Calu3 (cell line): ENCODE data around the gene PXDN.

GRCh38 chr2:70170-70590 is 23.9 kb upstream of the FAM110C start:
- PRO-cap: unidirectional peak, minus-strand start at chr2:70222

DNA sequence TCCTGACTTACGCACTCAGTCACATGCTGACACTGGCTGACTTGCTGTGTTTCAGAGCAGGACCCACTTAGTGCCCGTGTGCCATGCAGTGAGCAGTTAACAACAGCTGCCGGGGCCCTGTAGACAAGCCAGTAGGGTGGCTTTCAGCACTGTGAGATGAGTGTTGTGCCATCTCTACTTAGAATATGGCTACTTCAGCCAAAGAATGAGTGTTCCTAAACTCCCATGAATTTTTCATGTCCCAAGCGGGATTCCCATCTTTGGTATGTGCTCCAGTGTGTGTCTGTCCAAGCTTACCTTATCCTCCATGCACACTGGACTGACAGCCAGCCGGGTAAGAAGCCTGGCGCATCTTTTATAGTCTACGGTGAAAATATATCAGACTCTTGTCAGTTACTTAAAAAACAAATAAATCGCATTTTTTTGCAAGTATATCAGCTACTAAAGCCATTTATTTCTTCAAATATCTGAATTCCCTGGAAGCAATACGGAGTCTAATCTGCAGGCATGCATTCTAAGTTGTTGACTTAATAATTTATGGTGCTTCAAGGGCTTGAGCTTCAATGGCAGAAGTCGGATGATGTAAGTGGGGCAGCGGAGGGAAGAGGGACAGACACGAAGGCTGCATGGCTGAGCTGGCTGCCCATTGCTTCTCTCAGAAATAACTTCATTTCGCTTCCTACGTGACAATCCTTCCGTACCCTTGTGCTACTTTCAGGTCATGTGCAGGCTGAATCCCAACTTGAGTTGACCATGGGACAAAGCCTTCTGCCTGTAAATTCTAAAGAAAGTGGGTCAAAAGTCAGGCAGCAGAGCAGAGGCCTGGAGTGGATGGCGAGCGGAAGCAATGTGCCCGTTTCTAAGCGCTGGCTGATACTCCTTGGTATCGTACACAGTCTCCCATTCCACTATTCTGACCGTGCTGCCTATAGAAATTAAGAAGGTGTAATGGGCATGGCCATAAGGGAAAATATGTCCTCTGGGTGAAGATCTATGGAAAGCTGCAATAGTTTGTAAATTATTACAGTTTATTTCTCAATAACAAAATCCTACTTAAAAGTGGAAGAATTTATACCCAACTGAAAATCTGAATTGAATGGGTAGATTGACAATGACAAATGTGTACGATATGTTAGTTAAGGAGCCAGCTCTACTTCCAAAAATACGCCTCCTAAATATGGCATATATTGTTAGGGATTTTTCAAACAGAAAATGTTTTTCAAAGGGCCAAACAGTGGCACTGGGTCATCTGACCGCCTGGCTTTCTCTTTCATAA is 4.6 kb downstream of the ALKAL2 start:
- PRO-cap: no peak

DNA sequence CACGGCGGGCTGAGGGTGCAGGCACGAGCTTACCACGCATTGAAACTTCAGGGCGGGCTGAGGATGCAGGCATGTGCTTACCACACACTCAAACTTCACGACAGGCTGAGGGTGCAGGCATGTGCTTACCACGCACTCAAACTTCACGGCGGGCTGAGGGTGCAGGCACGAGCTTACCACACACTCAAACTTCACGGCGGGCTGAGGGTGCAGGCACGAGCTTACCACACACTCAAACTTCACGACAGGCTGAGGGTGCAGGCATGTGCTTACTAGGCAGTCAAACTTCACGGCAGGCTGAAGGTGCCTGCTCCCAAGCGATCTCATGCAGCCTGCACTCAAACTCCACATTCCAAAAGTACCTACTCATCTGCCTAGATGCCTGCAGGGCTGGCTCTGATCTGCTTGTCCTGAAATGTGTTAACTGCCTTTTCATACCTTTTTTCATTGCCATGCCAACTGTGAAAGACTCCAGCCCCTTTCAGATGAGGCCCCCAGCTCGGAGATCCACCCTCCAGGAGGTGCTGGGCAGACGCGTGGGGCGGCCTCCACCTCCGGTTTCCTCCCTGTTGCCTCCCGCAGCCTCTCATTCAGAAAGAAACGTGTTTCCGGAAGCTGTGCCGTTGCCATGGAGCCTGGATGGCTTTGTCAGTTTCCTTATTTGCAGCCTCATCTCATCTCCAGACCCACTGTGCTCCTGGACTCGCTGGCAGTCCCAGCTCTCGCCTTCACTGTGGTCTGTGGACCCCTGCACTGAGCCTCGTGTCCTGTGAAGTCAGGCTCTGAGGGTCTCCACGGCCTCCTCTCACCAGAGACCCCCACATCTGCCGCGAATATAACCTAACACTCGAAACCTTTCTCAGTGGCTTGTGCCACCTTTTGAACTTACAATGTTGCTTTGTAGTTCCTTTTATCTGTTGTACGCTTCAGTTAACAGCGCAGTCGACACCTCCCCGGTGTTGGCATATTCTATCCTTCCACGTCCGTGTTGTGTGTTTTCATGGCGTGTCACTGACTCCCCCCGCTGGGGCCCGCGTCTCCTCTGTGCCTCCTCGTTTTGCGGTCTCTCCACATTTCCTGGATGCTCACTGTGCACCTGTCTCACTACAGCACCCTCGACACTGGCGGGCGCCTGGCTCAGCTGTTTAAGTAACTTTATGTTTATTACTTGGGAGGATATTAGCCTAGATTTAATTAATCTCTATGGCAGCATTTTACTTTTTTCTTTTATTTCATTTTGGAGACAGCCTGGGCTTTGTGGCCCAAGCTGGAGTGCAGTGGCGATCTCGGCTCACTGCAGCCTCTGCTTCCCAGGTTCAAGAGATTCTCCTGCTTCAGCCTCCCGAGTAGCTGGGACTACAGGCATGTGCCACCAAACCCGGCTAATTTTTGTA is 106.1 kb upstream of the ALKAL2 start:
- PRO-cap: bidirectional peak, plus-strand start at position 689 of the sequence, minus-strand start at position 598 of the sequence

GRCh38 chr2:909484-910574 is 40.8 kb upstream of the SNTG2 start:
- PRO-cap: no peak

GRCh38 chr2:1211090-1211576 is 202.1 kb upstream of the TPO start:
- PRO-cap: no peak

- PRO-cap: no peak
These were observed 62.5 kb downstream of the TPO start for GRCh38 chr2:1475751-1476273.

DNA sequence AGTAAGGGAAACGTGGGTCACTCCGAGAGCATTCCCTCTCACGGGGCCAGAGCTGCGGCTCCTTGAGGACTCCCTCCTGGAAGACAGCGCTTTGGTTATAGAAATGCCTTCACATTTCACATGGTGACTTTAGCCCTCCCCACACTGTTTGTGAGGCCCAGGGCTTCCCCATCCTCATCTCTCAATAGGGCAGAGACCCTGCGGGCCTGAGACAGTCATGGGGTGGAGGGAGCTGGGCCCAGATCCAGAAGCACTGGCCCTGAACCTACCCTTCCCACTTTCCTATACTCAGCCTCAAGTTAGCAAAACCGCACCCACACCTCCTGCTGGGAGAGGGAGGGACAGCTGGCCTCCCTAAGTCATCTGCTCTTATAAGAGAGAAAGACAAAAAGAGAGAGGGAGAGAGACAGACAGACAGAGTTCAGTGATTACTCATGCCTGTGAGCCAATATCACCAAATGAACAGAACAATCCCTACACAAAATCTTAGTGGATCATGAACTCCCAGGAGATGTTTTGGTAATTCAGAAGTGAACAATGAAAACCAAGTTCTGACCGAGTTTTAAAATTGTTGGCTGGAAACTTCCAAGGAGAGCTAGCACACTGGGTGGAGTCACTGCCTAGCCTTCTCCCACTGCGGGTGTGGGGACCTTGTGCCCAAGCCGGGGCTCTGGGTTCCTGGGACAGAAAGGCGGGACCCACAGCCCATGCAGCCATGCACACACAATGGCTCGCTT is 130.6 kb downstream of the PXDN start:
- PRO-cap: no peak

DNA sequence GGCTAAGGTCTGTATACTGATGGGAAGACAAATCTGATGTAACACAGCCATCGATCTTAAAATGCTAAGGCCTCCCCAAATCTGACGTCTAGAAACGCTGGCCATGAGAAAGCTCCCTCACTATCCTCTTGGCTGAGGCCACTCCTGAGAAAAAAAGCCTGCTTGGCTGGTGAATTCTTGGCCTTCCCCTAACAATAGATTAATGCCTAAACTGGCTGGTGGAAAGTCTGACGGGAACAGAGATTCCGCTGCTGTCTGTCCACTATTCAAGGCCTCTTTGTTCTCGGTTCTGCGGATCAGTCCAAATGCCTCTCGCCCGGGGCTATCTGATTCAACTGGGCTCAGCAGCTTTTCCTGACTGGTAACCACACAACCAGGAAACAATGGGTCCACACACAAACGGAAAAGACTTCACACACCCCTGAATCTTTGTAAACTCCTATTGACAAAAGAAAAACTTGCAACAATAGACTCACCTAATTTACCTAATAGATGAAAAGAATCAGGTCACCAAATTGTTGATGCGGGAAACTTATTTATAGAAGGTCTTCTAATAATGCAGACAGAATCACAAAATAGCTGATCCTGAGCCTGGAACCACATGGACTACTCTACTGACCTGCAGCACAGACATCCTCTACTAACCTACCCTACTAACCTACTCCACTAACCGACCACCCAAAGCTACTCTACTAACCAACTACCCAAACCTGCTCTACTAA is 27.1 kb downstream of the PXDN start:
- PRO-cap: no peak

GRCh38 chr2:1731596-1732719 is 12.4 kb downstream of the PXDN start:
- PRO-cap: no peak

DNA sequence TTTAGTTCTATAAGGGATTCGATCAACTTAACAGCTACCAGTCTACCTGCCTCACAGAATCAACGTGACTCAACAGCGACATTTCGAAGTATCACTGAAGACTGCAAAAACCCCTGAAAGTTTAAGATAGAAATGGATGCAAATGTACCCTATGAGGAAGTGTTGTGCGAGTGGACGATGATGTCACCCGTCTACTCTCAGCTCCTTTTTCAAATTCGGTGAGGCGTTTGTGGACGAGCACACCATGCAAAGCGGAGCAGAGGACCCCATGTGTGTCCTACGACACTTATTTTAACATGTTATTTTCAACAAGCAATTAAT is 2.1 kb downstream of the PXDN start:
- PRO-cap: no peak

DNA sequence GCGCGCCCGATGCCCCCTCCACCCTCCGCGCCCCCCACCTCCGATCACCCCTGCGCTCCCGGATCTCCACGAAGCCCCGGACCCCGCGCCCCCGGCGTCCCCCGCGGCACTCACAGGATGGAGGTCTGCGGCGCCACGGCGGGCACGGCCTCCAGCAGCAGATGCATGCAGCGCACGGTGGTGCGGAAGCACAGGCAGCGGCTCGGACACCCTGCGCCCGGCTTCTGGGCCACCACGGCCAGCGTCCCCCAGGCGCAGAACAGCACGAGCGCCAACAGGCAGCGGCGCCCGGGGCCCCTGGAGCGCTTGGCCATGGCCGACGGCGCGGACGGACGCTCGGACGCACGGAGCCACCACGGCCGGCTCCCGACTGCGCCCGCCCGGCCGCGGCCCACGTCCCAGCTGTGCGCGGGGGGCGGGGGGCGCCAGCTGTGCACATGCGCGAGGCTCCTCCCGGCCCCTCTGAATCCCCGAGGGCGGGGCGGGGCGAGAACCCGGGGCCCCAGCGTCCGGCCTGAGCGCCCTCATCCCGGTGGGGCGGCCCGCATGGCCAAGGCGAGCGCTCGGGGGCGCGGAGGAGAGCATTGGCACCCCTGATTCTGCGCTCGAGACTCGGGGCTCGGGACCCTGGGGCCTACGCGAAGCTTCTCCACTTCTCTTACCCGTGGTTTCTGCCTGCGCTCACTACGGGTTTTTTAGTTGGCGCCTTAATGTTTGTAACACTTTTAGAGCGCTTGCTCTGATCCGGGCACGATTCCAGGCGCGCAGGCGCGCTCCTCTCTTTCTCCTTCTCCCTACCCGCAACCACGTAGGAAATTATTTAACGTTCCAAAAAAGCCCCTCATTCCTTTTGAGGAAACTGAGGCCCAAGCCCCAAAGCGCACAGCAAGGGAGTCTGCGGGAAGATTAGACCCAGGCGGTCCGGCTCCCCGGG is at the start of gene PXDN:
TSS of gene PXDN (minus strand) at position 374 of the 934 bp plus-strand sequence.
- PRO-cap: no peak

GRCh38 chr2:1817134-1818024 is 73.1 kb upstream of the PXDN start:
- PRO-cap: no peak

GRCh38 chr2:2014121-2014858 is 270.0 kb upstream of the PXDN start:
- PRO-cap: no peak

- PRO-cap: no peak
These were observed 250.1 kb downstream of the EIPR1 start for GRCh38 chr2:3127208-3128294.

DNA sequence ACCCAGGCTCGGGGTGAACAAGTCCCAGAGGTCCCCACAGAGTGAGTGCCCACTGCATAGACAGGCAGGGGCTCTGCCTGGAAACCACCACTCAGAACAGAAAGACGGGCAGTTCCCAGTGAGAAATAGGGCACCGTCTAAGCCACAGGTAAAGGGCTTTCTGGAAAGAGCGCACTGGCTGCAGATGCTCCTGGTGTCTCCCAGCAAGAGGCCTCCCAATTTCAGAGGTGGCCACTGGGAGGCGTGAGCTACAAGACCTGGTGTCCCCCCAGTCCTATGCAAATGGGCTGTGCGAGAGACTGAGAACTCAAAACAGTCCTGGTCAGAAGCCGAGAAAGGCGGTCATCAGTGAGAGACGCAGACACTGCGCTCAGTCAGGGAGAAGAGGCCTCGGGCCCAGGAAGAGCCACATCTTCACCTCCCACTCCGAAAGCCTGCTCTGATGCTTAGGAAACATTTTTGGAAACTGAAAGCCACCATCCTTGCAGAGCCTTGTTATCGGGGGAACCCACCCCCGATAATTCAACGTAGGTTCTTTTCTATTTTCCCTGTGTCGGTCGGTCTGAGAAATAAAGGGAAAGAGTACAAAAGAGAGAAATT is 179.5 kb downstream of the EIPR1 start:
- PRO-cap: no peak

GRCh38 chr2:3294610-3295472 is 82.8 kb downstream of the EIPR1 start:
- PRO-cap: no peak

- PRO-cap: no peak
These were observed 77.1 kb downstream of the EIPR1 start for GRCh38 chr2:3300441-3301018.

GRCh38 chr2:3302463-3303373 is 74.9 kb downstream of the EIPR1 start:
- PRO-cap: no peak

GRCh38 chr2:3324862-3325224 is 52.8 kb downstream of the EIPR1 start:
- PRO-cap: no peak

DNA sequence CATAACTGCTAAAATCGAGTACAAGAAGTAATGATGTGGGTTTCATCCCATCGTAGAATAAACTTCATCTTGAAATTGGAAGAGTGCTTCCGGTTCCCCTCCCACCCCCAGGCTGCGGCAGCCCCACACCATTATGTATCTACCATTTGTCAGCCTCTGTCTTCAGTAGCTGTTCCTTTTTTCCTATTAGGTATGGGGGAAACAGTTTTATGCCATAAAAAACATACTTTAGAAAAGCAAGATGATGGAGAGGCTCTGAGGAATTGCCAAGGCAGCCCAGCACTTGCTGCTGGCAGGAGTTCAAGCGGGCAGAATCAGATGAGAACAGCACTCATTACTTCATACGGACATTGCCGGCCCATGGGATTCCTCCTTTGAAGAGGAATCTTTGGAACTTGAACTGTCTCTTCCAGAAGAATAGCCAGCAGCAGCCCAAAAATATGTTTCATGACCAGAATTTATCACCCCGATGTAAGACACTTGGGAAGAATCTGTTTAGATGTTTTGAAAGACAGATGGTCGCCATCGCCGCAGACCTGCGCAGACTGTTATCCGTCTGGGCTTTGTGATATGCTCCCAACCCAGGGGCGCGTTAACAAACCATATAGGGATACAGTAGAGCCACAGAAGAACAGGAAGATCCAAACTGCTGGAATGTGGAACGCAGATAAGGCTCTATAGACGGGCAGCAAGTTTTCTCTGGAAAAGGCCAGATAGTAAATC is 3.5 kb upstream of the ADI1 start:
- PRO-cap: no peak